ENCODE measurements around a stretch of chr11.

- PRO-cap, result no peak
- RAMPAGE, long total RNA, 2 experiments, result no peak in any of the 2 experiments
These were observed 8.7 kb downstream of the ST14 start for GRCh38 chr11:130168005-130169035.

DNA sequence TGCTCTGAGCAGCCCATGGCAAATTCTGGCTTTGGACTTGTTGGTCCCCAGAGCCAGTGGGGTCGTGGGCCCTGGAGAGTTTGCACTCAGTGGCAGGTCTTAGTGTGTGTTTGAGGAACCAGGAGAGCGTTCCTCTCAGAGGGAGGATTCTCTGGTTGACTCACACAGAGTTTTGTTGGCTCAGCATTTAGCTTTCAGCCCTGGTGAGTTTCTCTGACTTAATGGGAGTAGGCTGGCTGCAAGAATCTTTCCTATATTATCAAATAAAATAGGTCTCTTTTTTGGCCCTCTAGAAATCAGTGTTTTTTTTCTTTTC lies 20.9 kb downstream of the ST14 start:
- PRO-cap, result no peak
- RAMPAGE, long total RNA, 2 experiments, result no peak in any of the 2 experiments

DNA sequence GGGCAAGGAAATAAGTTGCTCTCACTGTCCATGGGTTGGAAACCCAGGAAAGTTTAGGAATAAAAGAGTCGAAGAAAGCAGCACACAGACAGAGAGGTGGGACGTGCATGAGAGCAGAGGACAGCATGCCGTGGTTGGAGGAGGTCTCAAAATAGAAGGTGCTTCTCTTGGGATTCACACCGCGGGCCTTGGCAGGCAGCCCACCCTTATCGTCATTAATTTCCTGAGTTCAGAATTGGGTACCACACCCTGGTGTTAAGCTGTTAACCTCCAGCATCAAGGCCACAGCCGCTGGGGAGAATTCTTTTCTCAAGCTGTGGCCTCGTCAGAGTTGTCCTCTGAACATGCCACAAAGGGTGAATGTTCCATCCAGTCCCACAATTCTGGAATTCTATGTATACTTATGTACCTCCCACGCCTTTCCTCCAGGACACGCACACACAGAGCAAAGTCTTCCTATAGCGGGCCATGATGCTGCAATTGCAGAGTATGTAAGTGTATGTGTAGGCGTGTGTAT lies 39.1 kb downstream of the ADAMTS8 start:
- PRO-cap, result no peak
- RAMPAGE, long total RNA, 2 experiments, result no peak in any of the 2 experiments

DNA sequence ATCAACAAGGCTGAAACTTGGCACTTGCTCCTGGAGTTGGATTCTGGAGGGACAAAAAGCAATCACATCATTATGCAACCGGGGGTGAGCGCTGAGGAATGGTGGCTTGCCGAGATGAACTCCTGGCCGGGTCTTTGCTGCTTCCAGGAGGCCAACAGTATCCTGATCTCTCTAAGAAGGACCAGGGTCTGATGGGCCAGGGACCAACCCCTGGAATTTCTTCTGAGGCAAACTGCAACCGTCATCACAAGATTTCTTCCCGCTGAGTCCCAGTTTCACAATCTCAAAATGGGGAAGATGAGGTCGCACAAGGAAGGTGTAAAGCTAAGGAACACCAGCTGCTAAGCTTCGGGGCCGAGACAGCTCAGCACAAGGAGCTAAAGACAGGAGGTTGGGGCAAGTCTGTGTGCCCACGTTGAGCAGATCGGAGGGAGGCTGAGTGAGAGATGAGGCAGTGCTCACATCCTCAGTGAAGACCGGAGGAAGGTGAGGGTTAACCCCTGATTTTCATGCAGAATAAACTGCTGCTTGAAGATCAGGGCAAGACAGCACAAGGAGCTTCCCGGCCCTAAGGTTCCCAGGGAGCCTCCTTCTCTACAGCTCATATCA lies 7.5 kb downstream of the ADAMTS8 start:
- PRO-cap, result no peak
- RAMPAGE, long total RNA, 2 experiments, result no peak in any of the 2 experiments

DNA sequence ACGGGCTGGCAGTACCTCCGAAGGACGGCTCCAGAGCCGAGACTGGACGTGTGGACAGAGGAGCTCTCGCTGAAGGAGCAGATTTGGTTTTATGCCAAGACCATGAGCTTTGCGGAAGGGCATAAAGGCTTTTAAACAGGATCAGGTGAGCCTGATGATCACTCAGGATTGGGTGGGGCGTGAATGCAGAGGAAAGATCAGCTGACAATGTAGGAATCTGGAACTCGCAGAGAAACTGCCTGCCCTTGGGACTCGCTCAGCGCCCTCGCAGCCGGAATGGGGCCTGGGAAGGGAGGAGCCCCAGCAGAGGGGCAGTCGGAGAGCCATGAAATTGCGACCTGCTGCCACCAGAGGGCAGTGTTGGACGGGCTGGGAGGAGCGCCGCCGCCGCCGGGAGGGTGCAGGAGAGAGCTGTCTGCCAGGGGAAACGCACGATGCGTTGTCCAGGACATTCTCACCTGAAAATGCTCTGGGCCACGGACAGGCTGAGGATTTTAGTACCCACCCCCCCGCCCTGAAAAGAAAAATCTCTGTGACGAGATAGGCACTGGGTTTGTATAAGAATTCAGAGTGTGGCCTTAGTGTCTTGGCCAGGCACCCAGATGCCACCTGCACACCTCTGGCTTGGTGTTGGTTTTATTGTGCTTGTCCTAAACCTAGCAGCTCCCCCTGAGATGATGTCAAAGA lies 324.4 kb downstream of the NTM start:
- PRO-cap, result no peak
- RAMPAGE, long total RNA, 2 experiments, result no peak in any of the 2 experiments

DNA sequence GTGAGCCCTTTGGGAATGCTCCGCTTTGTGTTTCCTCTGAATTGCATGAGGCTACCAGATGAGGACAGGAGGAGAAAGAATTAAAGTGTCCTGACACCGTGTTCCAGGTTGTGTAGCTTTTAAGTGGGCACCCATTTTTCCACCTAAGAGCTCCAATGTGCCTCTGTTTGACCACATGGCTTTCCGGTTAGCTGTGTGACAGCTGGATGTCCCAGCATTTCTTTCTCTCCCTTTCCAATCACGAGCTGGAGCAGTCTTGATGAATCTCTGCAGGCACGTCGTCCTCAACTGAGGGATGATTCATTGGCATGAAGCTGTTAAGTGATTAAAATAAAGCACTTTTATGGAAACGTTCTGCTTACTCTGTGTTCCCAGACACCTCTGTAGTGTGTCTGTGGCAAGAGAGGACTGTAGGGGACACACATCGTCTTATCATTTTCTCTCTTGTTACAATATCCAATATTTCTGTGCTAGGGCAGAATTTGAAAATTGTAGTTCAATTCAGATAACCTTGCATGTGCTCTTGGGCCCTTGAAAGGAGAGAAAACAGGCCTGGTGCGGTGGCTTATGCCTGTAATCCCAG lies 610.9 kb downstream of the NTM start:
- PRO-cap, result no peak
- RAMPAGE, long total RNA, 2 experiments, result no peak in any of the 2 experiments

DNA sequence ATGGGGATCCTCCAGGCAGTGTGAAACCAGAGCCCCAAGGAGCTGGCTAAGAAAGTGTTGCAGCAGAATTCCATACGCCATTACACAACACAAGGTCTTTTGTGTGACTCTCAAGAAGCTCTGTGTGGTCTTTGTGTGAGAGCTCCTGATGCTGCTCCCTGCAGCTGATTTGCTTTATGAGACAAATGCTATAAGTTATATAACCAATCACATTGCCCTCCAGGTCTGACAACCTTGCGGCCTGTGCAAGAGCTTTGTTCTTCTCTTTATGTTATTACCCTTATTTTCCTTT lies 617.6 kb downstream of the OPCML start:
- PRO-cap, result no peak
- RAMPAGE, long total RNA, 2 experiments, result no peak in any of the 2 experiments

DNA sequence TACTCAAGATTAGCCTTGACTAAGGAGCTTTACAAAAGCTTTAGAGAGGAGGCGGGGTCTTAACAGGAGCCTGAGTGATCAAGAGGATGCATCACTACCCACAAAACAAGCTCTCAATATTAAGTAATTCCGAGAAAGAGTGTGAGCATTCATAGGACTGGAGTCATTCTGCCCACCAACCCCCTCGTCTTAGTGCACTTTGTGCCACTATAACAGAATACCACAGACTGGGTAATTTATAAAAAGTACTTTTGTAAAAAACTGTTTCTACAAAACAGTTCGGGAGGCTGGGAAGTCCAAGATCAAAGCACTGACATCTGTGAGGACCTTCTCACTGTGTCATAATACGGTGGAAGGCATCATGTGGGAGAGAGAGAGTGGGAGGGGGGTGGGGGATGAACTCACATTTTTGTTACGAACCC lies 102.8 kb downstream of the SPATA19 start:
- PRO-cap, result no peak
- RAMPAGE, long total RNA, 2 experiments, result no peak in any of the 2 experiments

DNA sequence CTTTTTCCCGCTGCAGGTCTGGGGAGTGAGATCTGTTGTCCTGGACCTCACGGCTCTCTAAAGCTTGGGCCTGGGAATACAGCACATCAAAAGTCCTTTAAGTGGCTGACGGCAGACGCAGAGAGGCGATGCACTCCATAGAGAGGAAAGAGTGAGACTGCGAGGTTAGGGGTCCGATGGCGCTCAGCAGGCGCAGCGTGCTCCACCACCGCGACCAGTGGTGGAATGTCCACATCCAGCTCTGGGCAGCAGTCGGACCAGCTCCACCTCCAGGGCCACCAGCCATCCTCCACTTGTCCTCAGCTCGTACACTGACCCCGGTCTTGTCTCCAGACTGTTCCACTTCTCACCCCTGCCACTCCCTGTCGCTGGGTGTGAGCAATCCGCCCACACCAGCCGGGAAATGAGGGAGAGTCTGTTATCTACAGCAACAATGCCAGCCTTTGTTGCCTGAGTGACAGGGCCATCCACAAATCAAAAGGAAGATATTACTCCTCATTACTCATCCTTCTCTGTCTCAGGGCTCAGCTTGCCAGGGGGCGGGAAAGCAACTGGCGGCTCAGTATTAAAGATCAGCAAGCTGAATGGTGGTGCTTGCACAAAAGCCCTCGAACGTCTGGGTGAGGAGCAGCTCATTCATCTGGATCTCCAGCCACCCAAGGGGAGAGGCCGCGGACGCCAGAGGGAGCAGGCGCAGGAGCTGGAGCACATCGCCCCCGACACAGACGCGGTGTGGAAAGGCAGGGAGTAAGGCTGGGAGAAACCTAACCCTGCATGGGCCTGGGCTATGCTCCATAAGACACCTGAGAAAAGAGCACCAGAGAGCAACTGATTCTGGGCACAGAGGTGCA lies 22.1 kb downstream of the IGSF9B start:
- PRO-cap, result no peak
- RAMPAGE, long total RNA, 2 experiments, result no peak in any of the 2 experiments

- PRO-cap, result no peak
- RAMPAGE, long total RNA, 2 experiments, result no peak in any of the 2 experiments
These were observed 10.9 kb downstream of the IGSF9B start for GRCh38 chr11:133945899-133946286.

- PRO-cap, result unidirectional peak, minus-strand start at chr11:133951777
- RAMPAGE, long total RNA, 2 experiments, result no peak in any of the 2 experiments
These were observed 5.0 kb downstream of the IGSF9B start for GRCh38 chr11:133951330-133952517.

- PRO-cap, result no peak
- RAMPAGE, long total RNA, 2 experiments, result no peak in any of the 2 experiments
These were observed 1.4 kb downstream of the IGSF9B start for GRCh38 chr11:133954912-133956180.

GRCh38 chr11:133970732-133971017 lies 13.9 kb upstream of the IGSF9B start:
- PRO-cap, result no peak
- RAMPAGE, long total RNA, 2 experiments, result no peak in any of the 2 experiments

DNA sequence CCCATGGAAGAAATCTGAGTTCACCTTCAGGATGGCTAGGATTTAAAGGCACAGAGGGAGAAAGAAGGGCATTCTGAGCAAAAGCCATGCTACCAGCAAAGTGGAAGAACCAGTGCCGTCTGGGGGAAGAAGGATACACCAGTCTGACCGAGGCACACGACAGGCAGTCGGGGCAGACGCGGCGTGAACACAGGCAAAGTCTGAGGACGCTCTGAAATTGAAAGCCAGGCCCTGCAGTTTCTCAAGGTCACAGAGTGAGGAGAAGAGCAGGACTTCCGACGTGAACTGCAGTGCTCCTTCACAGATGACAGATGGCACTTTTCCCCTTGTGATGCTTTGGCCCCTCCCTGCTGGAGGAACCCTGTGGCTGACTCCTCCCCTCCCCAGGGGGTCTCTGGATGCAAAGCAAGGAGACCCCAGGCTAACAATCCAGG lies 19.6 kb upstream of the JAM3 start:
- PRO-cap, result no peak
- RAMPAGE, long total RNA, 2 experiments, result no peak in any of the 2 experiments

DNA sequence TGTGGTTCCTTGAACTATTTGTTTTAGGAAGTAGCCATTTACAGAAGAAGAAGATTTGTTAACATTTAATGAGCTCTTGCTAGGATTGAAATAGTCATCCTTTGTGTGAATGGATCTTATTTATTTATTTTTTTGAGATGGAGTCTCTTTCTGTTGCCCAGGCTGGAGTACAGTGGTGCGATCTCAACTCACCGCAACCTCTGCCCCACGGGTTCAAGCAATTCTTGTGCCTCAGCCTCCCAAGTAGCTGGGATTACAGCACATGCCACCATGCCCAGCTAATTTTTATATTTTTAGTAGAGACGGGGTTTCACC lies 1.6 kb downstream of the ACAD8 start:
- PRO-cap, result no peak
- RAMPAGE, long total RNA, 2 experiments, result no peak in any of the 2 experiments

DNA sequence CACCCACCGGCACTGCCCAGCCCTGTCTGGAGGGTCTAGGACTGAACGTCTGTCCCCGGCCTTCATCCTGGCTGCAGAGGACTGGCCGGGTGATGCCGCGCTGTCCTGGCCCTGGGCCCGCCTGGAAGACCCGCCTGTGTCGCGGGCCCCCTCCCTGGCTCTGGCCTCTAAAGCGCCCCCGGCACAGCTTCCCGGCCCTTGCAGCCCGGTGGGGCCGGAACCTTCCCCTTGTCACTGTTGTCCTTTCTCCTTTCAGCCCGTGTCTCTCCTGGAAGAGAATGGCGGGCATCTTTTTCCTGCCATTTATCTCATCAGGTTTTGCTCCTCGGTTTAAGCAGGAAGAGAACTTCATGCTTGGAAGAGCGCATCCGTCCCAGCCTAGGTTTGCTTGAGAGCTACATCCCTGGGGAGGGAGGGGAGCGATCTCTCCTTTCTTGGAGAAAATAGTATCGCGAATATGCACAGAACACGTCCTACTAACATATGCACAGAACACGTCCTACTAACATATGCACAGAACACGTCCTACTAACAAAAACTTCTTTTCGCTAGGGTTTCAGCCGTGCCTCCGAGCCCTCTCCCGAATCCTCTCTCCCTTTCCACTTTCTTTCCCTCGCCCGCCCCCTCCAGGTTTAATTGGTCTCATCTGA lies 1.0 kb downstream of the GLB1L3 start:
- PRO-cap, result no peak
- RAMPAGE, long total RNA, 2 experiments, result no peak in any of the 2 experiments